RPMI7951 (cell line): ENCODE measurements around the genes DUSP2 and ANKRD23.

GRCh38 chr2:95830038-95831274, 161.2 kb downstream of the ANKRD36C start:
- RAMPAGE, long total RNA: no peak

DNA sequence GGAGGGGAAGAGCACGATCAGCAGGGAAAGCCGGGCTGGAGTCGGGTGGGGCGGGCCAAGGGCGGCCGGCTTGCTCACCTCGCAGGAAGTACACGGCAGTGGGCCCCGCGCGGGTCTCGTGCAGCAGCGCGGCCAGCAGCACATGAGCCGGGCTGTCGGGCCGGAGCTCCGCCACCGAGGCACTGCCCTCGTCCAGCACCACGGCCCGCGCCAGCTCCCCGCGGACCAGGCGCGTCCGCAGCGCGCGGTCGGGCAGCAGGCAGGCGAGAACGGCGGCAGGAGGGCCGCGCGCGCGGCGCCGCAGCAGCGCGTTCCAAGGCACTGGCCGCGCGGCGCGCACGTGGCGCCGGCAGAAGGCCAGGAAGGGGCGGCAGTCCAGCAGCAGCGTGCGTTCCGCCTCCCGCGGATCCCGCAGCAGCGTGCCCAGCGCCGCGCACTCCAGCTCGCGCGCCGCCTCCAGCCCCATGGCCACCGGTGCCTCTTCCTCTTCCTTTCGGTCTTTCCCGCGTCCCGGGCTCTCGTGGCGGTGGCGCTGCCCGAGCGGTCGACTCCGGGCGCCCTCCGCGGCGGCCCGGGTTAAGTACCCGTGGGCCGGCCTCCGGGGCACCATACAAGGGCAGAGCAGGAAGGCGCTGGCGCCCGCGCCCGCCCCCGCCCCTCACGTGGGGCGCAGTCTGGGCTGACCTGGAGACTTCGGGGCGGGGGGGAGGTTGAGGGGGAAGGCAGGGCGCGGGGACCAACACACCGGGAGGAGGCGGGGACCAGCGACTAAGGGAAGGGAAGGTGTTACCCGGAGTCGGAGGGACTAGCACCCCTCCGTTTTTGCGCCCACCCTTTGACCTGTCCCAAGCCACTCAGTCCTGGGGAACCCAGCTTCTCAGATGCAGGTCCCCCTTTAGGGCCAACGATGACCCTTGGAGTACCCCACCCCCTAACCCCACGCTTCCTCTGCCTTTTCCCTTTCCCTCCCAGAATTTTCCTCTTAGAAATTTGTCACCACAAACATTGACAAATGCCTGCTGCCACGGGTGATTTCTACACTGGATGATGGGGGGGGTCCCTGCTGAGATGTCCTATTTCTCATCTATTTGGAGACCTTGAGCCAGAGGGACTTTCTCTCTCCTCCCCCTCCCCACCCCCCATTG, at the start of gene DUSP2:
Gene DUSP2 (minus strand): TSS at position 552 of the 1,145 bp plus-strand sequence.
- RAMPAGE, long total RNA: no peak

- RAMPAGE, long total RNA: no peak
Measured at GRCh38 chr2:96241940-96242852, 23.6 kb downstream of the TMEM127 start.

DNA sequence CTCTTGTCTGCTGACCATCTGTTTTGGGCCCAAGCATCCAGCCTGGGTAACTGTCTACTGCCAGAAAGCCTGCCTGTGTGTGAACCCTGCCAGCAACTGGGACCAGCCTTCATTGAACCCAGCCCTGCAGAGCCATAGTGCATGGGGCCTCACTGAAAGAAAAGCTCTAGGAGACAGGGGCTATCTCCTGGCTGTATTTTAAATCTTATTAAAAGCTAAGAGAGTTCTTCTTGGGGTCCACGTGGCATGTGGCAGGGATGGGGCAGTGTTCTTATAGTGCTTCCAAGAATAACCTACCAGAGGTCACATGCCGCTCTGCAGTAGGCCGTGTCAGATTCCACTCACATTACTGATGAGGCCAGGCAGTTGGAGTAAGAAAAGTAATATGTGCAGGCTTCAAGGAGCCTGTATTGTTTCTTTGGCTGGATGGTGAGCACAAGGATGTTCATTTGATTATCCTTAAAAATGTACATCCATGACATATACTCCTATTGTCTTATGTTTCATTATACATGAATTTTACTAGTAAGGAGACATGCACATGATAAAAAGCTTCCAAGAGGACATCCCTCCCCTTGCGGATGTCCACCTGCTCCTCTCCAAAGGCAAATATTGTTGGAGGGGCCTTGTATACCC, 7.1 kb downstream of the TMEM127 start:
- RAMPAGE, long total RNA: no peak

DNA sequence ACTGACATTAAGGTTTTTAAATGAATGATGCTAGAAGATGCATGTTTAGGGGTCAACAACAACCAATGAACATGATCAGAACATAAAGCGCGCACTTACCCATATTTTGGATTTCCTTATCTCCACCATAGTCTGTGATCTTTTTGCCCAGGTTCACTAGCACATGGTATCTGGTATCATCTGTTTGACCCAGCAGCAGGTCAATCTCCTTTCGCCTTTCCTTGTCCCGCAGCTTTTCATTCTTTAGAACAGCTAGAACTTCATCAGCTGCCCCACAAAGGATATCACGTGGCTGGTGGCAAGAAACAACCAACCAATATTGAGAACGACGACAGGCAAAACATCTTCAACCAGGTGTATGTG, 3.9 kb downstream of the SNRNP200 start:
- RAMPAGE, long total RNA: no peak

DNA sequence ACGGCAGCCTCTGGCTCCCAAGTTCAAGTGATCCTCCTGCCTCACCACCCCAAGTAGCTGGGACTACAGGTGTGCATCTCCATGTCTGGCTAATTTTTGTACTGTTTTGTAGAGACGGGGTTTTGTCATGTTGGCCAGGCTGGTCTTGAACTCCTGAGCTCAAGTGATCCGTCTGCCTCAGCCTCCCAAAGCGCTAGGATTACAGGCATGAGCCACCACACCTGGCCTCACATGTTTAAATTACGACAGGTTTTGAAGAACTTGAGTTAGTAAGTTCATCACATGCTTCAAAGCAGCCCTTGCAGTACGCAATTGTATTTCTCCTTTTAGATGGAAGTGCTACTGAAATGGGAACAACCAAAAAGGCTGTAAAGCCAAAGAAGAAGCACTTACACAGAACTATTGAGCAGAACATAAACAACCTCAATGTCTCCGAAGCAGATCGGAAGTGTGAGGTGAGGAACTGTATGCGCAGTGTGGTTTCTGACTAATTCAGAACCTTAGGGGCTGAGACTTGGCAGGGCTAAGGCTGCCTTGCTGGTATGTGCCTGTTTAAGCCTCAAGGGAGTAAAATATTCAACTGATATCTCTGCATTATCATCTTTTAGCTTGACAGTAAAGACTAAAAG, 8.3 kb downstream of the NCAPH start:
- RAMPAGE, long total RNA: no peak

- RAMPAGE, long total RNA: no peak
Measured at GRCh38 chr2:96534543-96535752, 1.6 kb upstream of the ARID5A start.

- RAMPAGE, long total RNA: no peak
Measured at GRCh38 chr2:96537006-96537795, 649 bp downstream of the ARID5A start.

DNA sequence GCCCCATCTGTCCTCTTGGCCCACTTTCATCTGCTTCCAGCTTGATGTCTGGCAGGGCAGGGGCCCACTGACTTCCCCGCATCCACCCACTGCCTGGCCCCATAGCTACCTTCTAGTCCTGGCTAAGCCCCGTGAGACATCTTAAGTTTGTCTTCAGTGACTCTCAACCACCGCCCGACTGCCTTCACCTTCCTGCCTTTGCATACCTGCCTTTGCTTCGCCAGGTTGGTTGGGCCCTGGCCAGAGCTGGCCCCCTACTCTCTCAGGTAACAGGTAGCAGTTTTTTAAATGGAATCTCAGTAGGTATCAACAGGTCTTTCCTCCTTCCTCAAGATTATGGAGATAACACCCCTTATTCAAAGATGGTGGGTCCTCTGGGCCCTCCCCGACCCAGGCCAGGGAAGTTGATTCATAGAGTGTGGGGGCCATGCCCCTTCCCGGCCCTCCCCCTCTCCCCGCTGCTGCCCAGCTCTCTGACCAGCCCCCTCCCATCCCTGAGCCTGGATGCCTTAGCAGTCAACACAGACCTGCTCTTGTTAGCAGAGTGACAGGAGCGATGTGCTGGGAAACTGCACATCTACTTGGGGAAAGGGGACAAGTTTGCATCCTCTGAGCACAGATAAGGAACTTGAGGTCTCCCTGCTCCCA, 2.9 kb downstream of the ARID5A start:
- RAMPAGE, long total RNA: no peak

DNA sequence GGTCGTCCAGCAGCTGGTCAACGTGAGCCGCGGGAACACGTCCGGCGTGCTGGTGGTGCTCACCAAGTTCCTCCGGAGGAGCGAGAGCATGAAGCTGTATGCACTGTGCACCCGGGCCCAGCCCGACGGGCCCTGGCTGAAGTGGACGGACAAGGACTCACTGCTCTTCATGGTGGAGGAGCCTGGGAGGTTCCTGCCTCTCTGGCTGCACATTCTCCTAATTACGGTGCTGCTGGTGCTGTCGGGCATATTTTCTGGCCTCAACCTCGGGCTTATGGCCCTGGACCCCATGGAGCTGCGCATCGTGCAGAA, 598 bp downstream of the CNNM4 start:
- RAMPAGE, long total RNA: no peak

GRCh38 chr2:96769604-96770335, 9.1 kb downstream of the CNNM4 start:
- RAMPAGE, long total RNA: no peak

GRCh38 chr2:96806368-96807453, 9.4 kb upstream of the CNNM3 start:
- RAMPAGE, long total RNA: no peak

GRCh38 chr2:96843906-96845007, at the start of gene ANKRD23:
Gene ANKRD23 (minus strand): TSS chr2:96844021.
- RAMPAGE, long total RNA: no peak

DNA sequence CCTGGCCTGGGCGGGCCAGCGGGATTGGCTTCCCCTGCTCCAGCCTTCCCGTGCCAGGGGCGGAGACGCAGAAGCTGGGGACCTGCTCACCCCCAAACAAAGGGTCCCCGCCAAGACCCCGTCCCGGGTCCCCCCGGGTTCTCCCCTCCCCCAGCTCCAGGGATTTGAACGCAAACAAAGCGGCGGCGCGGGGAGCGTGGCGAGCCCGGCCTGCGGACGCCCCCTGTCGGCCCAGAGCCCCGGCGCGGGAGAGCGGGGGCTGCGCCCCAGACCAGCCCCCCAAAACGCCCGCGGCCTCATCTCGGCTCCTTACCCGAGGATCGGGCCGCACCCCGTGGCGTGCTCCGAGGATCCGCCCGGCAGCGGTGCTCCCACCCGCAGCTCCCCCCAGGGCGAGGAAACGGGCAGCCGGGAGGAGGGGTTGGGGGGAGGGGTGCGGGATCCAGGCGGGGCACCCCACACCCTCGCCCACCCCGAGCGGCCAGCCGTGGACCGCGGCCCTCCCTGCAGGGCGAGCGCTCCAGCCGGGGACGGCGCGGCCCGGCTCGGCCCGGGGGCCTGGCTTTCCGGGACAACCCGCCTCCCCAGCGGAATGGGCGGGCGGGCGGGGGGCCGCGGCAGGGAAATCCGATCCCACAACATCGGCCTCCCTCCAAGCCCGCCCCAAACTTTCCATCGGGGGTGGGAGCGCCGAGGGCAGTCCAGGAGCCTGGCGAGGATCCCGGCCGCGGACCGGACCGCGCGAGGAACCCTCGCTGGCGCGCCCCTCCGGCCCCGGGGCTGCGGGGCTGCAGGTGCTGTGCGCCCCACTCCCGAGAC, 797 bp downstream of the SEMA4C start:
- RAMPAGE, long total RNA: no peak

DNA sequence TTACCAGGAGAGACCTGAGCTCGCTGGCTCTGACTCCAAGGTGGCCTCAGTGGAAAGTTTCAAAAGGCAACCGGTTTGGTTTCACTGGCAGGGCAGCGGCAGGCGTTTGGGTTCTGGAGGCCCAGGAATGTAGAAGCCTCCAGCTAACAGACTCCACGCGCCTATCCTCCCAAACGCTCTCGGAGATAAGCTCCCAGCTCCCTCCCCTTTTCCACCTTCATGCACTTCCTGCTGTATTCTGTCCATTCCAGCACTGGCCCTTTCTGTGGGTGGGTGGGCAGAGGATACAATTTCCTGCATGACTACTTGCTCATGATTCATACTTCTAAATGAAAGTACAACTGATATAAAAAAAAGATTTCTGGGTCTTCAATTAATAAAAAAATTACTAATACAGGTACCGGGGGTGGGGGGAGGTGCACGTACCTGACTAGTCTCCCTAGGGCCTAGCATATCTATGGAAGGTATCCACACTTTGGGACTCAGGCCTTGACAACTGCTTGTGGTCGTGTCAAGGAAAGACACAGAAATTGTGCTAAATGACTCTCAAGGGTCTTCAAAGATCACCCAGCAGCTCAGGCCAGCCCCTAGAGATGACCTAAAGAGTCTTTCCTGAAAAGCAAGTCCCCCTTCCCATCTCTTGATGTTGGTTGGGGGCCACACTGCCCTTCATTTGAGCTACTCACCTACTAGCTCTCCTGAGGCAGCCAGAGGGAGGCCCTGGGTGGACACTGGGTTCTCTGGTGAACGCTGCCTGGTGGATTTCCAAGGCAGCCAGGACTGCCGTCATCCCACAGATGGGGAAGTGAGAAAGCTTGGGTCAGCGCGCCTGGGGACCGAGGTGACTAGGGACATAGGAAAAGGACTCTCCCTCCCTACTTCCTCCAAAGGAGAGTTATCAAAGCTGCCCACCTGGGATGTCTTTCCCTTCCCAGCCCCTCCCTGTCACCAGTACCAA, 3.4 kb upstream of the SEMA4C start:
- RAMPAGE, long total RNA: no peak

DNA sequence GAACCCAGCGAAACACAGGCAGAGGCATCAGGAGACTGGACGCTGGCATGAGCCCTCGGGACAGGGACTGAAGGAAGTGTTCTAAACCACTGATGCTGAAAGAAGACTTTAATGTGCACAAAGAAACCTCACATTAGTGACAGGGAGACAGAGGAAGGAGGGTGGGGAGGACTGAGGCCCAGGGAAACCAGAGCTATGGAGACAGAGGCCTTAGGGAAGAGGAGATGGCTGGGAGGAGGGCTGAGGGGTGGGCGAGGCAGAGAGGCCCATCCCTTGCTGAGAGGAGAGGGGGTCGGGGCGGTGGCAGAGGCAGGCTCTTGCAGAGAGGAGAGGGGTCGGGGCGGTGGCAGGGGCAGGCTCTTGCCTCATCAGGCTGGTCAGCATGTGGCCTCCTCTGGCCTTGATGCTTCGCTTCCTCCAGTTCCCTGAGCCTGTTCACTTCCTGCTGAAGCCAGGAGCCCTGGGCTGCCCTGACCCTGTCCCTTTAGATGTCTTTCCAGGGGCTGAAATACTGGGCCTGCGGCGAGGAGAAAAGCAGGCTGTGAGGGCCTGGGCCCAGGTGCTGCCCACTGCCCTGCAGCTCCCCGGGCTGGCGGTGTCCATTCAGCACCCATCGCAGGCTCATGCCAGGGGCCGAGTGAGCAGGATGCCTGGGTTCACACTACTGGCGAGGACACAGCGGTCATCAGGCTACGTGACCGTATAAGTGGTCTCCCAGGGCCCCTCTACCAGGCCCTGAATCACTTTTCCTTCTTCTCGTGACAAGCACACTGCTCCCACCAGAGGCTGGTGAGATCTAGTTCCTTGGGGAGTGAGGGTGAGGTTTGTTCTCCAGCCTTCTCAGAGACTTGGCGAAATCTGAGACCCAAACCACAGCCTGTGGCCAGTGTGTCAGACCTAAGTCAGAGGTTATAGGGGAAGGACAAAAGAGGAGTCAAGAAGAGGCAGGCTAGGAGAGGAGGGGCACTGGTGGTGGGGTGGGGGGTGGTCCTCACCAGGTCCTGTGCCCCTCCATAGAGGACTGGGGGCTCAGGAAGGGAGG, 6.2 kb upstream of the SEMA4C start:
- RAMPAGE, long total RNA: no peak

DNA sequence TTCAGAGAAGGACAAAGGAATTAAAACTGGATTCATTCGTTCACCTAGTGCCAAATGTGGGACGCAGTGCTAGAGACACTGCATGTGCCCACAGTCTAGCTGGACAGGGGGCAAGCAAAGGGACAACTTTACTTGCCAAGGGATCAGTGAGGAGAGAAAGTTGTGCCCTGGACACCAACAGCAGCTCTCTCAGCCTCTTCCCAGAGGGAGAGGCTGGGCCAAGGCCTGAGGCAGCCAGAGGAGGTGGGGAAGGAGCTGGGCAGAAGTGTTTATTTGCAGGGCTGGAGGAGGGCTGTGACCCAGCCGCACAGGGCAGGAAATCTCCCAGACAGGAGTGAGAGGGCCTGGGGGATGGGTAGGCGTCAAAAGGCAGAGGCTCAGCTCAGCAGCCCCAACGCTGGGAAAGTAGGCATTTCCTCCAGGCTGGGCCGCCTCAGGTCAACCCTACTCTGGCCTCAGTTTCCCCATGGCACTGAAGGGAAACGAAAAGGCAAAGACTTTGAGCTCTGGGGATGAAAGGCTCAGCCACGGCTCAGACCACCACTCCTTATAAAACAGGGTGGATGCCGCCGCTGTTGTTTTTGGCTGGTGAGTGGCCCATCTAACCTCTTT, 21.7 kb upstream of the SEMA4C start:
- RAMPAGE, long total RNA: no peak

DNA sequence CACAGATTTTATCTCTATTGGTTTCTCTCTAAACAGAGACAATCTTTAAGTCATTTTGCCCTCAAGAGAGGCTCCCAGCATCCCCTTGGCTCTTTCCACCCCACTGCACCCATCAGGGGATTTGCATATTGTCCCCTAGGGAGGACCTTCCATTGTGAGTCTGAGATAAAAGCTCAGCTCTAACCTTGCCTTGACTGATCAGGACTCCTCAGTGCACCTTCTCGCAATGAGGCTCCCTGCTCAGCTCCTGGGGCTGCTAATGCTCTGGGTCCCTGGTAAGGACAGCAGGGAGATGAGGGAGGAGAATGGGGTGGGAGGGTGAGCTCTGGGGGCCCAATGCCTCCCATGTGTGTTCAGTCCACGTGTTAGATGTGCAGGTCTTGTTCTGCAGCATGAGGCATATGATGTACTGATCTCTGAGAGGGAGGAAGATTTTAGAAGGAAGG, 48.7 kb downstream of the FAHD2B start:
- RAMPAGE, long total RNA: no peak

- RAMPAGE, long total RNA: no peak
Measured at GRCh38 chr2:97183578-97183938, 70.6 kb downstream of the ANKRD36 start.

GRCh38 chr2:97662336-97663406, 1.2 kb downstream of the ACTR1B start:
- RAMPAGE, long total RNA: no peak